Stomach (tissue), 7 donors: ENCODE data around the genes GPR6 and SLC22A16.

DNA sequence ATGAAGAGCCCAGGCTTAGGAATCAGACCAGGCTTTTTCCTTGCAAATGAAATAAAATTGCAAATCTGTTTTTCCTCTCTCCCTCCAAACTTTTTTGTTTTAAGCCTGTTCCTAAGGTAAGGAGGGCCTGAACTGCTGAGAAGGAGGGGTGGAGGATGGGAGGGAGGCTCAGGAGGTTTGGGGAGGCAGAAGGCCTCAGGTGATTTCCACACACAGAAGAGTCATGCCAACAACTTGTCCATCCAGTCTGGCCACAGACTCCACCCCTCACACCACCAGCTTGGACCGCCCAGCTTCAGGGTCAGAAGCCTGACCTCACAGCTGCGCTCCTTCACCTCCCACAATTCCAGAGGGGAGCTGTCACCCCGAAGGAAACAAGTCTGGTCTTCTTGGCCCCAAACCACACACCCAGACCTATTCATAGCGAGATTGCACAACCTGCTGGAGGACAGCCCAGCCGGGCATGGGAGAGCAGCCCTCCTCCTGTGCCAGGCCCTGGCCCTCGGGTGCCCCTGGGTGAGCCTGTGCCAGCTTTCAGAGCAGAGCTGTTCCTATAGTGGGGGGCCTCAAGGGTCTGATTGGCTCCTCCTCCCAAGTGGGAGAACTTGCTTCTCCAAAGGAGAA, 128.5 kb downstream of the FOXO3 start:
- PRO-cap: no peak
- RAMPAGE, long total RNA, 5 experiments: start-site peak on the plus strand in 1 of 5 experiments, centred at position 167 of the sequence, 15 reads per replicate
- RRBS: no CpG with 5 or more reads among the region's 6 CpGs

DNA sequence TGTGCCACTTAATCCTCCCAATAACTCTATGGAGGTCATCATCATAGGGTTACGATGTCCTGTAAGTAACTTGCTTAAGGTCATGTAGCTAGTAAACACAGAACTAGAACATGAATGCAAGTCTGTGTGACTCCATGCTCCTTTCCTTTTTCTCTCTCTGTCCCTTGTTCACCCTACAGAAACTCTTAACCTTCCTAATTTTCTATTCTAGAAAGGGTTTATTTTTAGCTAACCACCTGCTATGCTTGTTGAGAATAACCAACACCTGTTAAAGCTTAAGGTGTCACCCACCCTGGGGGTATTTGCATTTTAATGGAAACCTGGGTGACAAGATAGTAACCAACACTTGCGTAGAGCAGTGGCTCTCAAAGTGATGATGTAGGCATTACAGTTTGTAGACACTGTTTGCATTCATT, 114.6 kb upstream of the ARMC2 start:
- PRO-cap: no peak
- RAMPAGE, long total RNA, 5 experiments: no peak in any of the 5 experiments
- RRBS: no CpG with 5 or more reads among the region's 2 CpGs

- PRO-cap: no peak
- RAMPAGE, long total RNA, 5 experiments: no peak in any of the 5 experiments
- RRBS: no CpG with 5 or more reads among the region's 9 CpGs
These were observed 84.3 kb upstream of the ARMC2 start for GRCh38 chr6:108763834-108764484.

GRCh38 chr6:108870245-108870550, 22.0 kb downstream of the ARMC2 start:
- PRO-cap: no peak
- RAMPAGE, long total RNA, 5 experiments: start-site peak on the plus strand in 1 of 5 experiments, at chr6:108870364-108870450 at its widest, 10 reads per replicate
- RRBS: no CpG with 5 or more reads among the region's 1 CpG

DNA sequence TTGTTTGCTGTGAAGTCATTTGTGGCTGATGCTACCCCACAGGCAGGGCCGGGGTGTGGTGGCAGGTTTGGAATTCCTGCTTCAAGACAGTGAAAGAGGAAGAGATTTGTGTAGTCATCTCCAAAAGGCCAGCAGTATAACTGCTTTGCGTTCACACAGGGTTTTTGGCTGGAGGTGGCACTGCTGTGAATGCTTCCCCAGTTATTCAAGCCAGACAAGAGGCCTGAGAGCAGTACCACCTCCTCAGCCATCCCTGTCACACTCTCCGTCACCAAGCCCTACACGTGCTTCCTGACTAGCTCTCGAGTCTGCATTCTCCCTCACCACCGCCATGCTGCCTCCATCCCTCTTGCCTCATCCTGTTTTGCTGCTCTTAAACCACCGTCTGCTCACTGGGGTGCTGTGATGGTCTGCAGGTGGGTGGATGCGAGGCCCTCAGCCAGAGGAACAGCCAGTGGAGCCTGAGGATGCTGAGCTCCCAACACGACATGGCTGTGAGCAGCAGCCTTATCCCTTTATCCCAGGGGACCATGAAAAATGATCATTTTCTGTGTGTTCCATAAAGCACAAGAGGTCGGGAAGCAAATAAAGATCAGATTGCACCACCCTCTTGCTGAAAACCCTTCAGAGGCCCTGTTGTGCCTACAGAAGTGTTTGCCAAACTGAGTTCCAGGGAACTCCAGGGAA, 24.1 kb downstream of the ARMC2 start:
- PRO-cap: no peak
- RAMPAGE, long total RNA, 5 experiments: no peak in any of the 5 experiments
- RRBS: no CpG with 5 or more reads among the region's 10 CpGs

GRCh38 chr6:108966717-108967582, 118.7 kb downstream of the ARMC2 start:
- PRO-cap: no peak
- RAMPAGE, long total RNA, 5 experiments: no peak in any of the 5 experiments
- RRBS: 24% methylated on average over 3 of the region's 10 CpGs

GRCh38 chr6:108990848-108991461, 103.7 kb downstream of the SESN1 start:
- PRO-cap: no peak
- RAMPAGE, long total RNA, 5 experiments: start-site peak on the minus strand in 2 of 5 experiments, at chr6:108990957-108991403 at its widest, 5 to 10 reads per replicate
- RRBS: no CpG with 5 or more reads among the region's 1 CpG

GRCh38 chr6:109093719-109094157, 908 bp downstream of the SESN1 start:
- PRO-cap: no peak
- RAMPAGE, long total RNA, 5 experiments: start-site peak on the minus strand in 3 of 5 experiments, at chr6:109094002-109094121 at its widest, 22 to 32 reads per replicate
- RRBS: no CpG with 5 or more reads among the region's 10 CpGs

- PRO-cap: no peak
- RAMPAGE, long total RNA, 5 experiments: no peak in any of the 5 experiments
- RRBS: no CpG with 5 or more reads among the region's 24 CpGs
These were observed 141.4 kb downstream of the CEP57L1 start for GRCh38 chr6:109236349-109237522.

GRCh38 chr6:109307979-109308927, 74.0 kb downstream of the CD164 start:
- PRO-cap: unidirectional peak, plus-strand start at chr6:109308331
- RAMPAGE, long total RNA, 5 experiments: no peak in any of the 5 experiments
- RRBS: no CpG with 5 or more reads among the region's 6 CpGs

GRCh38 chr6:109376039-109376698, 6.1 kb downstream of the CD164 start:
- PRO-cap: no peak
- RAMPAGE, long total RNA, 5 experiments: no peak in any of the 5 experiments
- RRBS: no CpG with 5 or more reads among the region's 3 CpGs

GRCh38 chr6:109453812-109455007, 1.4 kb downstream of the MICAL1 start:
- PRO-cap: bidirectional peak, plus-strand start at chr6:109454865, minus-strand start at chr6:109454856
- RAMPAGE, long total RNA, 5 experiments: start-site peak on the minus strand in 1 of 5 experiments, at chr6:109454227-109454373 at its widest, 15 reads per replicate
- RRBS: 32% methylated on average over 2 of the region's 29 CpGs

- PRO-cap: no peak
- RAMPAGE, long total RNA, 5 experiments: no peak in any of the 5 experiments
- RRBS: 14% methylated on average over 18 of the region's 38 CpGs
These were observed at the start of gene GPR6 for GRCh38 chr6:109977909-109978565. TSS of gene GPR6 (plus strand) at chr6:109978311.

DNA sequence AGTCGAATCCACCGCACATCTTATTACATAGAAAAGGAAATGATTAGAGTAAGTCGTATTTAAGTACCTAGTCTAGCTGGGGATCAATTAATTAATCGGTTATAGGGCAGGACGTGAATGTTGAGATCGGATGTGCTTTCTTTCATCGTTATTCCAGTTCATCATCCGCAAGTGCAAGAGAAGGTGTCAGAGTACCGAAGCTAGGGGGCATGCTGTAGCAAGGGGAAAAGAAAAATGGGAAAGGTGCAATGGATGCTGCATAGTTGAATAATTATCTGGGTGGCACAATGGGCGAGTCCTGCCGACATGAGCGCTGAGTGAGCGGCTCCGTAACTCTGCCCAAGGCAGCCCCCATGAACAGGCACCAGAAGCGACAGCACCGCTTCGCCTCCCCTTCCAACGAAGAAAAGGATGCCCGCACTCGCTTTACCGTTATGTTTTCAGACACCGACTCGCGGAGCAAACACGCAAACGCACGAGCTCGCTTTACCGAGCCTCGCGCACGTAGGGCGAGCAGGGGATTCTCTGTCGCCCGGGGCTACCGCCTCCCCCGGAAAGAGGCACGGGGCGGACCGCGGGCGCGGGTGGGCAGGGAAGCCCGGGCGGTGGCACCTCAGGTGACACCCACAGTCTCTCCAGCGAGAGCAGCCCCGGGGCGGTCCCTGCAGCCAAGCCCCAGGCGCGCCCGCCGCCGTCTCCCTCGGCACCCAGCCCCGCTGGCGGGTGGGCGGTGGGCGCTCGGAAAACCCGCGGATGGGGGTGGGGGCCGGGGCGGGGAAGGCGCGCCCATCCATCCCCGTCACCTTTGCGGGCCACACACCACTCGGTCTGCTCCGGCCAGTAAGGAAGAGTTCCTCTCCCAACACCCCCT, 704 bp downstream of the WASF1 start:
- PRO-cap: no peak
- RAMPAGE, long total RNA, 5 experiments: no peak in any of the 5 experiments
- RRBS: 1% methylated on average over 26 of the region's 69 CpGs

GRCh38 chr6:110399428-110400264, 15.7 kb downstream of the DDO start:
- PRO-cap: no peak
- RAMPAGE, long total RNA, 5 experiments: no peak in any of the 5 experiments
- RRBS: 35% methylated on average over 16 of the region's 49 CpGs

GRCh38 chr6:110476006-110477003, at the start of gene SLC22A16:
TSS of gene SLC22A16 (minus strand) at chr6:110476613.
- PRO-cap: no peak
- RAMPAGE, long total RNA, 5 experiments: no peak in any of the 5 experiments
- RRBS: 16% methylated on average over 20 of the region's 100 CpGs

- PRO-cap: no peak
- RAMPAGE, long total RNA, 5 experiments: no peak in any of the 5 experiments
These were observed 33.1 kb upstream of the SLC22A16 start for GRCh38 chr6:110509403-110510075.

DNA sequence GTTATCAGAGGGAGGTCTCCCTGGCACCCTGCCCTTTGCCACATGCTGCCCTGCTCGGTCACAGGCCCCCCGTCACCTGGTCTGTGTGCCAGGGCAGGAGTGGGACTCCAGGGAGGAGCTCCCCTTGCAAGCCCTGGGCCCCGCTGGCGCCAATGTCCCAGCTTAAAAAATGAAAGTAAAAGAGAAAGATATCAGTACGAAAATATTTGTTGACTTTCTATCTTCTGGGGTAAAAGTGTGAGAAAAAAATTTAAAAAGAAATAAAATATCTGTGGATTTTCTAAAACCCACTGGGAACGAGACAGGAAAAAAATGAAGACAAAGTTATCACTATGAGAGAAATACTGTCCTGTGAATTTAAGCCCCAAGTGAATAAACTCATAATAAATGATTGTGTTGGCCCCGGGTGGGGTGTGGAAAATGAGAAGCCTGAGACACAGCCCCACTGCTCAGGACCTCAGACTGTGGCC, 68.2 kb upstream of the SLC22A16 start:
- PRO-cap: no peak
- RAMPAGE, long total RNA, 5 experiments: no peak in any of the 5 experiments
- RRBS: no CpG with 5 or more reads among the region's 7 CpGs

- PRO-cap: no peak
- RAMPAGE, long total RNA, 5 experiments: start-site peak on the minus strand in 1 of 5 experiments, at chr6:110728554-110728612 at its widest, 5 reads per replicate
- RRBS: no CpG with 5 or more reads among the region's 3 CpGs
These were observed 86.8 kb downstream of the CDK19 start for GRCh38 chr6:110728307-110729007.

DNA sequence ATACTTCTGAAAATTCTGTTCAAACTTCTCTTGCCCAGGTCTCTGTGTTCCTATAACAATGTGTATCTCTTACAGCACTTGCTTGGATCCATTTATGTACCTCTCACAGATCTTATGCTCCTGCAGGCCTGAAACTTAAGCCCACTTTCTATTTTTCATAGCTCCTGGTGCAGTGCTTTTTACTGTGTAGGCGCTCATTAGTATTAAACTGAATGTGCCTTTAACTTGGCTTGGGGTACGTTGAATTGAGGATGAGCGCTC, 524 bp upstream of the GTF3C6 start:
- PRO-cap: no peak
- RAMPAGE, long total RNA, 5 experiments: no peak in any of the 5 experiments
- RRBS: no CpG with 5 or more reads among the region's 3 CpGs